ENCODE measurements around a stretch of chr5.

DNA sequence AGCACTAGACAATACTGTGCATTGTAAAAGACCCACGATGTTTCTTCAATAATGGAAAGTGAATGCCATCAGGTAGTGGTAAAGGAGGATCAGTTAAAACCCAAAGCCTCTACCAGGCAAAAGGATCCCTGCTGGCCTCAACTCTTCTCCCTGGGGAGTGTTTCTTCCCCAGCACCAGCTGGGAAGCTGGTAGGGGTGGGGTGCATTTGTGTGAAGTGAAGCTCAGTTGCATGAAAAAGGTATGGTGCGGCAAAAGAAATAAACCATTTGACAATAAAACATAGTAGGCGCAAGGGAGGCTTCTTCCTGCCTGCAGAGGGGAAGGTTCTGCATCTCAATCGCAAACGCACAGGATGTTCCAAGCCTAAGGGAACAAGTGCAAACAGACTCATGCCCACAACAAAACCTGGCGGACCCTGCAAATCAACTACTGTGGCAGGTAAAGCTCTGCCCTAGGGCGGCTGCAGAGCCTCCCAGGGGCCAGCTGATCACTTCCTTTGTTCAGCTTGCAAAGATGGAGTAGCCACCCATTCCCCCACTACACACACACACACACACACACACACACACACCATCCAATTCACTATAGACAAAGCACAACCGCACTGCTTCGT, 57.9 kb downstream of the DPYSL3 start:
- RRBS, result no CpG with 5 or more reads among the region's 9 CpGs

DNA sequence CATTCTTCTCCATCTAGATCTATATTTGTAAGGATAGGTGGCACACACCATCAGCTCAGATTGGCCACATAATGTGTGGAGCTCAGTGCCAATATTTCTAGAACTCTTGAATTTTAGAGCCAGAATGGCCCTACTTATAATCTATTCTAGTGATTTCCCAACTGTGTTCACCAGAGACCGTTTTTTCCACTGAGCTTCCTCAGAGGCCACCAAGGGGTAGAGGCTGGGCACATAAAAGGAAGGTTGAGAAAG, 27.5 kb downstream of the DPYSL3 start:
- RRBS, result no CpG with 5 or more reads among the region's 1 CpG

GRCh38 chr5:147659396-147659777, 123.1 kb downstream of the JAKMIP2 start:
- RRBS, result no CpG with 5 or more reads among the region's 10 CpGs

DNA sequence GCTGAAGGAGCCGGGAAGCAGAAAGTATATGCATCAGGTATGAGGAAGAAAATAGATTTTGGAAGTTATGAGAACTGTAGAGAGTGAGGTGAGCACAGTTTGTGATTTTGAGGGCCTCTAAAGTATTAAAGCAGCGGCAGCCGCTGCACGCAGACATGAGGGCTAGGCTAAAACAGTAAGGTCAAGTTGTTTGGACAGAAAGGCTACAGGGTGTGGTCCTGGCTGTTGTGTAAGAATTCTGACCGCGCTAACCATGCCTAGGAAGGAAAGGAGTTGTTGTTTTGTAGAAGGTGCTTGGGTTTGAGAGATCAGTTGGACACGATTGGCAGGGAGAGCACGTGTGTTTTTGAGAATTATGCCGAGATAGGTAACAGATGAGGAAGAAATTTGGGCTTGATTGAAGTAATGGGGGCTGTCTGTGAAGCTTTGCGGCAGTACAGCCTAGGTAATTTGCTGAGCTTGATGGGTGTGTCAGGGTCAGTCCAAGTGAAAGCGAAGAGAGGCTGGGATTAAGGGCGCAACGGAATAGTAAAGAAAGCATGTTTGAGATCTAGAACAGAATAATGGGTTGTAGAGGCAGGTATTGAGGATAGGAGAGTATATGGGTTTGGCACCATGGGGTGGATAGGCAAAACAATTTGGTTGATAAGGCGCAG, 7.5 kb upstream of the SCGB3A2 start:
- RRBS, result no CpG with 5 or more reads among the region's 14 CpGs

DNA sequence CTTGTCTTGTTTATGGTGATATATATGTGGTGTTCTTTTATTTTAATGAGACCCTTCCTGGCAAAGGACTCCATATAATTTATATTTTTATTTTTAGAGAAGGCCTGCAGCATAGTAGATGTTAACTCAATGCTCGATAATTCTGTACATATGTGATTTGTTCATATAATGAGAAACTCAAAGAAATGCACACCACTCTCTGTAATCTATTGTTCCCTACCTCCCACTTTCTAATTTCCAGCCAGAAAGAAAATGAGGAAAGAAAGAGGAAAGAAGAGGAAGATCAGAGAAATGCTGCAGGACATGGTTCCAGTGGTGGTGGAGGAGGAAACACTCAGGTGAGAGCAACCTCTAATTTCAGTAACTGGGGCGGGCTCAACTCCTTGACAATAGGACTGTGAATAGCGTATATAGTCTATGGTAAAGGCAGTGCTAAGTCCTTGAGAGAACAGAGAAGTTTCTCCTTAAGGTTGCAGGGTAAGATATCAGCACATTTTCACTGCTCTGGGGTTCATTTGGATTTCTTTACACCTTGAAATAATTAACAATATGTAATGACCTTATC, 52.1 kb upstream of the SPINK14 start:
- RRBS, result no CpG with 5 or more reads among the region's 3 CpGs

DNA sequence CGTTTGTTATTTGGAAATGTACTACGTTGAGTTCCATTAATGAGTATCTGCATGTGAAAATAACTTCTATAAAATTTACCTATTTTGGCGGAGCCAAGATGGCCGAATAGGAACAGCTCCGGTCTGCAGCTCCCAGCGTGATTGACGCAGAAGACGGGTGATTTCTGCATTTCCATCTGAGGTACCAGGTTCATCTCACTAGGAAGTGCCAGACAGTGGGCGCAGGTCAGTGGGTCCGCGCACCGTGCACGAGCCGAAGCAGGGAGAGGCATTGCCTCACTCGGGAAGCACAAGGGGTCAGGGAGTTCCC, 7.9 kb upstream of the MARCOL start:
- RRBS, result no CpG with 5 or more reads among the region's 15 CpGs

GRCh38 chr5:148394373-148395066, 10.8 kb downstream of the FBXO38 start:
- RRBS, result no CpG with 5 or more reads among the region's 5 CpGs

GRCh38 chr5:148414894-148415290, 31.1 kb downstream of the FBXO38 start:
- RRBS, result no CpG with 5 or more reads among the region's 3 CpGs

DNA sequence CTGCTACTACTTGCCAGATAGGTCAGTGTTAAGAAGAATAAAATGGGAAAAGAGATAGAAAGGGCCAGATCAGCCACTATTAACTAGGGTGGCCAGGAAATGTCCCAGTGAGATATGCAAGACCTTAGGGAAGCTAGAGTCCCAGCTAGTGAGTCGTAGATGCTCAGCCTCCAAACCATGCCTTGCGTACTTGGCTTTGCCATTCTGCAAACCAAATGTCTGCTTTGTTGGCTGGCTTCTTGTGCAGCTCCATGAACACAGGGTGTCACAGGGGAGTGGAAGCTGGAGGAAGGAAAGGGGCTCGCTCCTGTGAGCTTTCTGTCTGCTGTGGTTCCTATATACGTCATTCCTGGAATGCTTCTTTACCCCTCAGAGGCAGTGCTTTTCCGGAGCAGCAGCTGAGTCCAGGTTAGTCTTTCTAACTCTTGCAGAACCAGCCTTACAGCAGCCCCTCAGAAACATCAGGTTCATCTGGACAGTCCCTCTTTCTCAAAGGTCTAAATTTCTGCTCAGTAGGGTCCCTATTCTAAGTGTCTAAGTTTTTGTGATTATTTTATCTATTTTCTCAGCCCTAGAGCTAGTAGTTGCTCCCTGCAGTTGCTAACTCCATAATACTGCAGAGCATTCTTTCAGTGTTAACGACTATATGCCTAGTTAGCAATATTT, 69.1 kb downstream of the FBXO38 start:
- RRBS, result no CpG with 5 or more reads among the region's 6 CpGs

DNA sequence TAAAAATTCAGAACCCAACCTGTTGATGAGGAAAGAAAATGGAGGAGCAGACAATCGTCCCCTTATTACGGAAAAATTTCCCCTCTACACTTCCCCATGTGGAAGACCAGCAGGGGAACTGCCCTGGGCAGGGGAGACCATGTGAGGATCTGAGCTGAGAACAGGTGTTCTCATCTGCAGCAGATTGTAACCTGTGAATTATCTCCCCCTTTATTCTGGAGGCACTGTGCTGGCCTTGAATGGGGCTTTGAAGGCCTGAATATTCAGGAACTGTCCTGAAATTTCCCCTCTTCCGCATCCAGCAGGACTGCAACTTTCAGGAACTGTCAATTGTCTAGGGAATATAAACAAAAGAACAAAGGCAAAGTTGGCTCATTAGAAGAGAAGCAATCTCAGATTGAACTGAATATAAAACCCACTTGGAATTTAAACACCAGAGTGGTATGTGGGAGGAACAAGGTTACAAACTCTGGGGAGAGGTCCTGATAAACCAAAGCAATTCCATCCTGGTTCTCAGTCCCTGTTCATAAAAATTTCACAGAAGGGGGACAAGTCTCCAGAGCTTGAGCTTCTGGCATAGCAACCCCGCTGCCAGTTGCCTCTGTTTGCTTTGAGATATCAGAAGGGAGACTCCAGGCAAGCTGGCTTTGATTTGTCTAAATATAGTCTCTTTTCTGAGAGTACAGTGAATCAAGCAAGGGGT, 47.3 kb downstream of the ADRB2 start:
- RRBS, result no CpG with 5 or more reads among the region's 4 CpGs

DNA sequence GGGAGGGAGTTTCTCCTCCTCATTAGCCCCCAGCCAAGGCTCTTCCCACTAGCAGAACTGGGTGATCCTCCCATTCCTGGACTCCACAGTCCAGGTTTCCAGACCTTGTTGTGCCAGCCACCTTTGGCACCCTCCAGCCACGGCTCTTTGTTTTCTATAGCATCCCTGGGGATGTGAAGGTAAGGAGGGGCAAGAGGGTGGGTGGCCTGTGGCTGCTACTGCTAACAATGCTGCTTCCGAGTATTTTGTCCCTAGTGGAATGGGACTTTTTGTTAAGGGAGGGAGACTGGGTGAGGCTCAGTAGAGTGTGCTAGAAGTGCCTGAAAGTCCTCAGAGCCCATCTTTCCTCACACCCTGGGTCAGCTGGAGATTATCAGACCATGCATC, 94.5 kb downstream of the ADRB2 start:
- RRBS, result no CpG with 5 or more reads among the region's 2 CpGs

DNA sequence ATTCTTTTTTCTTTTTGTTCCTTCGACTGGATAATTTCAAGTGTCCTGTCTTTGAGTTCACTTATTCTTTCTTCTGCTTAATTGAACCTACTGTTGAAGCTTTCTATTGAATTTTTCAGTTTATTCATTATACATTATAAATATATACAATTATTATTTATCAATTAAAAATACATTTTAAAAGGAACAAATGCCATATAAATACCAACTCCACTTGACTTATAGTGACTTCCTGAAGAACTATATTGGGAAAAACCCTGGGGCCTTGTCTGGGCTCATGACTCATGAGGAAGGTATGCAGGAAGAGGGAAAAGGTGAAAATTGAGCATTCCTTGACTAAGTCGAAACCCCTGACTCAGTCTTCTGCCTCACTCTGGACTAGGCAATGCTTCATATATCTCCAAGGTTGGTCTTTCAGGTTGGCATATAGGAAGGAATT, 78.6 kb downstream of the SH3TC2 start:
- RRBS, result no CpG with 5 or more reads among the region's 2 CpGs

DNA sequence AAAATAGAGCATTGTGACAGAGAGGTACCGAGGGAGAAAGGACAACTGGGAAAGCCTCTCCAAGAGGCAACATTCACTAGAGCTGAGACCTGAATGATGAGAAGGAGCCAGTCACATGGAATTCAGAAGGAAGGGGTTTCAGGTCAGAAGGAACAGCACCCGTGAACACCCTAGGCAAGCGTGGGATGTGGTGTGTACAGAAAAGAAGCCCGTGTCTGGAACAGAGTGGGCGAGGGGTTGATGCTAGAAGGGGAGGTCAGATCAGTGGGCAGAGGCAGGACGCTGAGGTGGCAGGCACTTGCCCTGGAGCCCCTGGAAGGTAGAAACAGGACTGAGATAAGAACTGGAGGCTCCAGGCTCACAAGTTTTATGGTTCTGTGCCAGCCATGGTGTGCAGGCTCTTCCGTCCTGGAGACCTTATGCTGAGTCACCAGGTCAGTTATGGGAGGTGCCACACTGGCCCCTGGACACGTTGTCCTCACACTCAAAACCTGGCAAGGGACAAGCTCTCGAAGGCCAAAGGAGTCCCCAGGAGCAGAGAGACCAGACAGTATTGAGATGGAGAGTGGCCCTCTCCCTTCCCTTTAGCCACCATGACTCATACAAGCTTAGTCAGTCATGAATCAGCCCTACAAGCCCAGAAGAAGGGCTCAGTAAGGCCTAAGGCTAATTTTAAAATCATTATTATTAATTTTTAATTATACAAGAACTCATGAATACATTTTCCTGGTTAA, 7.0 kb upstream of the ABLIM3 start:
- RRBS, result no CpG with 5 or more reads among the region's 9 CpGs

GRCh38 chr5:149138113-149138684, 3.1 kb upstream of the ABLIM3 start:
- RRBS, result no CpG with 5 or more reads among the region's 6 CpGs

DNA sequence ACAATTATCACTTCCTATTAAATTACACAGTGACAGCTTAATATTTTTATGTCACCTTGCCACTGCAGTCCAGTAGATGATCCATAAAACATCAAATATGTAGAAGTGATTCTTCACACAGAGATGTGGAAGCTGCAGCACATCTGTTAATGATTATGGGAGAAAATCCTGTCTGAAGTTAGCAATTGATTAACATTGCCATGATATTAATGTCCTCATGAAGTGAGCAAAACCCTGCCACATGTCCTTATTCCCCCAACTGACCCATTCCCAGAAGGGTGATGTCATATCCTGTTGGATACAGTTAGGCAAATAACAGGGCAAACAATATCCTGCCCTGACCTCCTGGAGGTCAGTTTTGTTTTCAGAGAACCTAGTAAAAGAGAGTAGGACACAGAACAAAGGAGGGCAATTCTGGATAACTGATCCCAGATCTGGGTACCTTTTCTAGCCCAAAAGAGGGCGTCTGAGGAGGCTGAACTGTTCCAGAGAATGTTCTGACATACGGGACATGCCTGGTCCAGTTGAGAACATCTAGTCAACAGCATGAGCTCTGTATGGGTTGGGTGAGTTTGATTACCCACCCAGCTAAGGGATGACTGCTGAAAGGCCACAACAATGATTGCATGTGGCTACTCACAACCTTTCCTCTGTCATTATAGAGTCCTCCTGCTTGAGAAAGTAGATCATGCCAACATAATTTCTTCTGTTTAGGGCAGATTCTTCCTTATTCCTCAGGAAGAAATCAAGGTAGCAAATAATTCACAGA, 11.1 kb downstream of the ABLIM3 start:
- RRBS, result no CpG with 5 or more reads among the region's 2 CpGs

- RRBS, result no CpG with 5 or more reads among the region's 5 CpGs
Observed at GRCh38 chr5:149174290-149174669, 33.0 kb downstream of the ABLIM3 start.

DNA sequence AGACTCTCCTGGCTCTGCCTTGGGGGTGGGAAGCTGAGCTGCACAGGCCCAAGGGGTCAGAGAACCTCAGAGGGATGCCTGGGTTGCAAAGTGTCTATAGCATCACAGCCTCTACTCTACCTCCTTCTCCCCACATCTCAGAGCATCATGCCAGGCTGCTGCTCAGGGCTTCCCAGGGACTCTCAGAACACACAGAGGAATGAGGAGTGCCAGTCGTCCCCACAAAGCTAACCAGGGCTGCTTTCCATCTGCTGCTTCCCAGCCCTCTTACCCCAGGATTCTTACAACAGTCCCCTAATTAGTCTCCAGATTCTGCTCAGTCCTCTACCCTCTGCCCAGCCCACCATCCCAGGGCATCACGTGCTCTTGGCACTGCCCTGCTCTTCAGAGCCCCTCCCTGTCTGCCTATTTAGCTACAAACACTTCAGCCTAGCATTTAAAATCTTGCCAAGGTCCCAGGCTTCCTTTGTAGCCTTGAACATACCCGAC, 54.3 kb upstream of the AFAP1L1 start:
- RRBS, result no CpG with 5 or more reads among the region's 3 CpGs

DNA sequence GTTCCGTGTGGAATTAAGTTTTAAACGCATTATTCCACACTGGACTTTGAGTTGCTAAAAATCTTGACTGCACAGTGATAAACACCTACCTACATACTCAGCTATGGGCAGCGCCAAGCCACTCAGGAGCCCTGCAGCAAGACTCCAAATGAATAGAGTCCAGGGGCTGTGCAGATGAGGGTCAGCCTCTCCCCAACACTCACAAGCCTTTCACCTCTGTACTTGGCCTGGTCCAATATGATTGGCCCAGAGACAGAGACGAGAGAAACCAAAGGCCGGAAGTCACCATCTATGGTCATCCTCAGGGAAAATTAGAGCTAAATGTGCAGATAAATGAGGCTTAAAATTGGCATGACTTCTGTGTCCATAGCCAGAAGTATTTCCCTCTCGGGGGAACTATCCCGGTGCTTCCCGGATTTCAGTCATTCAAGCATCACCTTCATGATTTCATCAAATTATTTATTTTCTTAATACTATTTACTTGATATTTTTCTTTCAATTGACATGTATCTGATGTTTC, 8.6 kb upstream of the AFAP1L1 start:
- RRBS, result no CpG with 5 or more reads among the region's 8 CpGs

- RRBS, result no CpG with 5 or more reads among the region's 6 CpGs
Observed at GRCh38 chr5:149284407-149285031, 12.9 kb downstream of the AFAP1L1 start.

GRCh38 chr5:149299481-149299962, 27.9 kb downstream of the AFAP1L1 start:
- RRBS, result 97% methylated on average over 2 of the region's 12 CpGs

Data from iris pigment epithelial cell (primary cell).